ENCODE measurements around a stretch of chr14.

DNA sequence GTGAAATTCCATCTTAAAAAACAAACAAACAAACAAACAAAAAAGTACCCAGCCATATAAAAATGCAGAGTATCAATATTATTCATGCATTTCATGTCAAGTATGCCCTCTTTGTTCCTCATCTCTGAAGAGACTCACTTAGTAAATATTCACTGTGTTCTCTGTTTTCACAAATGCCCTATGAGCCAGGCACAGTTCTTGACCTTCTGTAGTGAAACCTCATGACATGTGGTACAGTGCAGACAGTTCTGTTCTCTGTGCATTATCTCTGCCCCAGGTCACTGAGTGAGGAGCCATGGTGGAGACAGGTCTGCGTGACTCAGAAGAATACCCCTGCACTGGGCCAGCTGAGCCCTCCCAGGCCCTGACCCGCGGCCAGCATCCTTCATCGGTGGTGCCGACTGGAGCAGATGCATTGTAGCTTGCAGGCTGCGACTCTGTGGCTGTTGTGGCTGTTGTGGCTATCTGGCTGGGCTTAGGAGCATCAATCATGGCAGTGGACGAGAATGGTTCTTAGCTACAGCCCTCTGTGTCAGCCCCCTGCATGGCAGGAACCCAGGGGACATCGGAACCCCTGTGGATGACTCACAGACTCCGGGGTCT, 539 bp downstream of the SERPINA6 start:
- PRO-cap = no peak

DNA sequence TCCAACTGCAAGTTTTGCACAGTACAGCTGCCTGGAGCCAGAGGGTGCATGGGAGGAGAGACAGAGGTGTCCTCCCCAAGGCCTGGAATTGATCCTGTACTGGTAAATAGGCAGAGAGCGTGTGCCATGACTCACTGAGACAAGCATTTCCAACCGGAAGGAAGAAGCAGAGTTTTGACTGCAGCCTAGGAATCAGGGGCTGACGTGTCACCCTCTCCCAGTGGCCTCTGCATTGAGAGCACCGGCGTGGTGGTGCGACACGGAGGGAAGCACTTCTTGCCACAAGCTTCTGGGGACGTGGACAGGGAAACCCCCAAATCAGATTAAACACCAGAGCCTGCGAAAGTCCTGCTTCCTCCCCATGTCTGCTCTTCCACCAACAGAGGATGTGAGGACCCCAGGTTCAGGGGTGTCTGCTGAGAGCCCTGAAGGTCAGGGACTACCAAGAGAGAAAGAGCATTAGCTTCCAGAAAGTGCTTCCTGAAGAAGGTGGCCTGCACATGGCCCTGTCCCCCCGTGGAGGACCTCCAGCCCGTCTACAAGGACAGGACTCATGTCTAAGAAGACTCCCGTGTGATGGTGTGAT, 18.9 kb upstream of the SERPINA4 start:
- PRO-cap = no peak

DNA sequence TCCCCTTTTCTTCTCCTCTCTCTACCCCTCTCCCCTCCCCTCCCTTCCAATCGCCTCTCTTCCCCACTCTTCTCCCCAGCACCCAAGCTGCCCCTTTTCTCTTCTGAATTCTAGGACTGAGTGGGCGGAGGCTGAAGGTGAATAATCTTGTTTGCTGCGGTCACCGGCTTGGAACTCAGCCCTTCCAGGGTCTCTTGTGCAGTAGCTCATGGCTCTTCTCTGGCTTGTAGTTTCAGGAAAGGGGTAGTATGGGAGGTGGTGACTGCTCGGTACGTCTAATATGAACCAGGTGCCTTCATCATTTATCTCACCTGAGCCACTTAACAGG, 1.0 kb downstream of the SERPINA3 start:
- PRO-cap = no peak

GRCh38 chr14:94768860-94770001, 682 bp downstream of the GSC start:
- PRO-cap = unidirectional peak, plus-strand start at chr14:94769625

GRCh38 chr14:94864221-94864933, 94.5 kb upstream of the GSC start:
- PRO-cap = no peak

- PRO-cap = no peak
These were observed 95.0 kb upstream of the GSC start for GRCh38 chr14:94864934-94865283.

DNA sequence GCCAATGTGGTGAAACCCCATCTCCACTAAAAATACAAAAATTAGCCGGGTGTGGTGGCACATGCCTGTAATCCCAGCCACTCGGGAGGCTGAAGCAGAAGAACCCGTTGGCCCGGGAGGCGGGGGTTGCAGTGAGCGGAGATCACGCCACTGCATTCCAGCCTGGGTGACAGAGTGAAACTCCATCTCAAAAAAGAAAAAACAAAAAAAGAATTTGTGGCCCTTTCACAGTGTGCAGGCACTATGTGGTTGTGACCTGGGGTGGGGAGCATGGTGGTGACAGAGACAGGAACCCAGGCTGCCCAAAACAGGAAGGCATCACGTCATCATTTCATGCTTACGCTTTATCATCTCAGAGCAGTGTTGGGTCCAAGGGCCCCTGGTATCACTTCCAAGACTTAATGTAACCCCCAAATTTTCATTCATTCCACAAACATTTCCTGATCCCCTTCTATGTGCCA, 175.7 kb upstream of the GSC start:
- PRO-cap = no peak

- PRO-cap = no peak
These were observed 18.9 kb downstream of the DICER1 start for GRCh38 chr14:95138316-95138982.

- PRO-cap = no peak
These were observed 70.0 kb upstream of the DICER1 start for GRCh38 chr14:95227259-95227802.

GRCh38 chr14:95339155-95340046, 19.7 kb upstream of the CLMN start:
- PRO-cap = no peak

- PRO-cap = no peak
These were observed 4.1 kb upstream of the GLRX5 start for GRCh38 chr14:95530439-95531369.

DNA sequence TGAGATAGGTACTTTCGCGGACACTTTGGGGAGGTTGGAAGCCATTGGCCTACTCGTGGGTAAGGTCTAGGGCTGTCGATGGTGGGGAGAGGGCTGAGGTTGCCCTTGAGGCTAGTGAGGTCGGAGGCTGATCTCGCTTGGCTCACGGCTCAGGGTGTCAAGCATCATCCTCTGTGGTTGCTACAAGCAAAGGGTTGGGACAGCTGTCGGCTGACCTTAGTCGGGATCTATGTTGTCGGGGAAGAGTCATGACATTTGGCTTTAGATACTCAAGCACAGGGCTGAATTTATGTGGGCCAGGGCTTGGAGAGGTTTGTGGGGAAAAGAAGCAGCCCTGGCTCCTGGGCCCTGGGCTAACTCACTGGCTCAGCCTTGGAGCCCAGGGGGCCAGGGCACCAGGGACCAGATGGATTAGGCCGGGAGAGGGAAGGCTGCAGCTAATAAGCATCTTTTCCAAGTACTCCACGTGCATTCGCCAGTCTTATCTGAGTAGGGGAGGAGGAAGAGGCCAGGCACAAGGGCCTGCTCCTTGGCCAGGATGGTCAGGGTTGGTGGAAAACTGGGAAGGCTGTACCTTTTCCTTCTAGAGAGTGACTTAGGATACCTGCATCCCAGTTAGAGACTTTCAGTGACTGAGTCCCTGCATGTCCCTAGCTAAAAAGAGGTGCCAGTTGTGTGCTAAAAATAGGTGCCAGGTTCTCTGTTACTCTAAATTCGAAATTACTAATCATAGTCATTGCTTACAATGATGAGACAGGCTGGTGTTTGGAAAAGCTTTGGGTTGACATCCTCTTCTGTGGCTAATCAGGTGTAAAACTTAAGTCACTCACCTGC, 1.1 kb downstream of the GLRX5 start:
- PRO-cap = no peak

DNA sequence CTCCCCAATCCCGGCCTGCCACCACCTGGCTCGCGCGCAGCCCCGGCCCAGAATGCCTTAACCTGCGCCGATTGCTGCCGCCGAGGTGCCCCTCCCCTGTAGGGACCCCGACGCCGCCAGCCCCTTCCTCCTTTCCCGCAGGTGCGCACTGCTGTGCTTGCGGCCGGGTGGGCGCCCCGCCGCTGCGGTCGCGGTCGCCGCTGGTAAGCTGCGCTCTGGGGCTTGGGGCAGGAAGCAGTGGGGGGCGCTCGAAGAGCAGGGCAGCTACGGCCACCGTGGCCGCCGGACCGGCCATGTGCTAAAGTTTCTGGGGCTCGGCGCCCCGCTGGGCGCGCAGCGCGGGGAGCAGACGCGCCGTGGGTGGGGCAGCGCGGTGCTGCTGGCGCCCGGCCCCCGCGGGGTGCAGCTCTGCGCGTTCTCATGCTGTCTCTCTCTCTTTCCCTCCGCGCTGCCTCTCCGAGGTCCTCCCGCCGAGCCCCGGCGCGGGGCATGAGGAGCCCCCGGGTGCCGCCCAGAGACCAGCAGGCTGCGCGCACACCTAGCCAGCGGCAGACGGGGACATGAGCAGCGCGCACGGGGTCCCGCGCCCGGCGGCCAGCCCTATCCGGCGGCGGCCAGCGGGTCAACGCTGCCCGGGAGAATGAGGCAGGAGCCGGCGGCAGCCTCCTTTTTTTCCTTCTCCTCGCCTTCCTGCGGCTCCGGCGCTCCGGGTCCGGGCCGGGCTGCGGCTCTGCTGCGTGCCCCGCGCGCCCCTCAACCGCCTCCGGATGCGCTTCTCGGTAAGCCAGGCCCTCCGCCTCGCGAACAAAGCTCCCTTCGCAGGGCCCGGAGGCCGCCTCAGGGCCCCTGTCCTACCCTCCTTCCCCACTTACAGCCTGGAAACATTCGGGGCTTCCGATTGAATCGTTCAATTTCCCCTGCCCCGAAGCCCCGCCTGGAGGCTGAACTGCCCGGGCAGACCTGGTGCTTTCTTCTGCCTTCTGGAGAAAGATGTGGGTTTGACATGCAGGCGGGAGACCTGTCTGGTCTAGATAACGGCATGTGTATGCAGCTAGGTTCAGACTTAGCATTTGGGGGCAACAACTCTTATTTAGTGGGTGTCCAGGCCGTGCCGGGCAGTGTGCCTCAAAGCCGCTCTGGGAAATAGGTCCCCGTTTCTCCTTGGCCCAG, 162.4 kb upstream of the C14orf132 start:
- PRO-cap = bidirectional peak, plus-strand start at position 230 of the sequence, minus-strand start at position 241 of the sequence; bidirectional peak, plus-strand start at position 551 of the sequence, minus-strand start at position 491 of the sequence; unidirectional peak, minus-strand start at position 887 of the sequence

GRCh38 chr14:96098095-96098412, 58.9 kb downstream of the C14orf132 start:
- PRO-cap = no peak

DNA sequence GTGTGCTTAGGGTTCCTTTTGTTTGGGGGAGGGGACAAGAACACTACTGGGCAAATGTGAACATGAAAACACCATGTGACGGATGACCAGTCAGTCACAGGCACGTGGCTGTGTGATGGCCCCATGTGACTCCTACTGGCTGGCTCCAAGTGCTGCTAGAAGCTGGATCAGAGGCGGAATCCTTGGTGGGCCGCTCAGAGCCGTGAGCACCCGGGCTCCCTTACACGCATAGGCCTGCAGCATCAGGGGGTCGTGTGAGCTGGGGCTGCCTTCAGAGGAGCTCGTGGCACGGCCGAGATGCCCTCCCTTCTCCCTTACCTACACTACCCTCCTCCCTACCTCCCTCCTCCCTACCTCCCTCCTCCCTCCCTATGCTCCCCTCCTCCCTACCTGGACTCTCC, 61.0 kb downstream of the C14orf132 start:
- PRO-cap = no peak

DNA sequence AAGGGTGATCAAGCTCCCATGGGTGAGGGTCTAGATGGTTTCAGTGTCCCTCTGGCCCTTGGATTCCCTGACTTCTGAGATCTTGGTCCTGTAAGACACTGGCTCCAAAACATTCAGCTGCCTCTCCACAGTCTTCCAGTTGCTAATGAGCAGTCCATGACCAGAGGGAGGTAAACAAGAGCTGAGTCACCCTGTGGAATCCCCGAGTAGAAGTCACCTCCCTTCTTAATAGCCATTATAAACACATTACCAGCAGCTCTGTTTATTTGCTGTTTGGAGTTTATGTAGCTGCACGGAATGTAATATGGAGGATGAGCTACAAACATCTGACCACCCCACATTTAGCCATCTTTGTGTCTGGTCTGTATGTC, 37.3 kb upstream of the BDKRB2 start:
- PRO-cap = no peak

- PRO-cap = no peak
These were observed 7.8 kb downstream of the BDKRB1 start for GRCh38 chr14:96263452-96264597.

- PRO-cap = no peak
These were observed 1104.8 kb downstream of the BCL11B start for GRCh38 chr14:98167291-98167550.

DNA sequence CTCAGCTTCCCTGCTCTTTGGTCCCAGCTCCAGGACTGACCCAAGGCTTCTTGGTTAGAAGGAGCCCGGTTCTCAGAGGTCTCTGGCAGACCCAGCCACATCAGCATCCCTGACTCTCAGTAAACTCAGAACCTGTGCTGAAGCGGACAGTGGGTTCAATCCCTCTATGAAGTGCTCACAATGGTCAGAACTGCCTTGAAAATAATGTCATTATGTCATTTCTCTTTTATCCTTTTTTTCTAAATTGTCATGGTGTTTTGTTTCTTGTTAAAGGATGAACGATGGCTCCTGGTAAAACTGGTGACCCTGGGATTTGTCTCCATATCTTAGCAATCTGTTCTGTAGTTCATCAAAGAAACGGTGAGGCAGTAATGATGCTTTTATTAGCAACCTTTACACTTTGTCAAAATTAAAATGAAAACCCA, 426.9 kb downstream of the BCL11B start:
- PRO-cap = no peak

- PRO-cap = no peak
These were observed 314.7 kb downstream of the BCL11B start for GRCh38 chr14:98957001-98958011.